Parietal lobe (tissue), 2 donors: ENCODE measurements around the genes SEMA3A and CDK14.

DNA sequence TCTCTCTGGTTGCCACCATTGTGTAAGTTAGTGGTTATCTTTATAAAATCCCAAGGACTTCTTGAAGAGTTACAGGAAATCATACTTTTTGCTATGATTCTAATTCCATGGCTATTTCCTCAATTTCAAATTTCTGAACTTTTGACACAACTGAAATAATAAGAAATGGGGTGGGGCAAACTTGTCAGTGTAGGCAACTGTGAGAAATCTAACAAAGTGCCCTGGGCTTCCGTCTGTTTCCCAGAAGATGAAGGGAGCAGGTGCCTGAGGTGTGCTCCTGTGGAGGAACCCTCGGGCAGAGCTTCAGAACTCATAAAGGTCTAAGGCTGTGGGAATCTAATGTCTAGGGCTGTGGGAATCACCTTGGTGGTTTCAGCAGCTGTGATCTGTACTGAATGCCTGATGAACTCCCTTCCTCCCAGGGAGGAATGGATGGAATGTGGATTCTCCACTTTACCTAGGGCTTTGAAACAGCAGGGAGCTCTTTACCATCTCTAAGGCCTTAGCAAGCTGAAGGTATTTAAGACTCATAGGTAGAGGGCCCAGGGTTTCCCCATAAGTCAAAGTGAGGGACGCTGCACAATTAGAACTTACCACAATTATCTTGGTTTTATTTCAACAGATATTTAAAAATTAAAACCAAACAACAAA is 35.9 kb upstream of the SEMA3E start:
- RAMPAGE, long total RNA: no peak

DNA sequence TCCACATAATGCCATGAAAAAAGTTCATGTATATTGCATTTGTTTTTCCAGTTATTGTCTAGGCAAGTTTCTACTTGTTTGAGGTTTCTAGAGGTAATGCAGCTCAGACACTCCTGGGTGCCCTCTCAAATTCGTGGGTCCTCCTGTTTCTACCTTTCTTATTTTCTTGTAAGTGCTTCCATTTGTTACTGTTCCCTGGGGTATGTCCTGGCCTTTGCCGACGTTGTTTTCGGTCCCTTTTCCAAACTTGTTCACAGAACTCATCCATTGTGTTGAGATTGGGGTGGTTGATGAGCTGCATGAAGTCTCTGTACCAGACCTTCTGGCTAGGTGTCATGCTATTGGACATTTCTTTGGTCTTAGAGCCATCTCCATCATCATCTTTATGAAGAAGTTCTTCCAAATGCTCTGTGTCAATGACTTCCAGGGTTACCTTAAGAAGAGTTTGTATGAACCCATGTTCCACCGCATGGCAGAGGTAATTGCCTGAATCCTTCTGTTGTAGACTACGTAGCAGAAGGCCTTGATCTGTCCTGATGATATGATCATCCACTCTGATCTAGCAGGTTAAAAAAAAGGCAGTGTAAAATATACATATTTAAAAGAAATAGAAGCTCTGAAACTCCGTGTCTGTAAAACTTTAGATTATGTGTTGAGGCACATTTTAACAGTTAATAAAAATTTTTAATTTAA is 233.2 kb downstream of the SEMA3A start:
- RAMPAGE, long total RNA: no peak

- RAMPAGE, long total RNA: no peak
Measured at GRCh38 chr7:83987940-83988283, 206.7 kb downstream of the SEMA3A start.

DNA sequence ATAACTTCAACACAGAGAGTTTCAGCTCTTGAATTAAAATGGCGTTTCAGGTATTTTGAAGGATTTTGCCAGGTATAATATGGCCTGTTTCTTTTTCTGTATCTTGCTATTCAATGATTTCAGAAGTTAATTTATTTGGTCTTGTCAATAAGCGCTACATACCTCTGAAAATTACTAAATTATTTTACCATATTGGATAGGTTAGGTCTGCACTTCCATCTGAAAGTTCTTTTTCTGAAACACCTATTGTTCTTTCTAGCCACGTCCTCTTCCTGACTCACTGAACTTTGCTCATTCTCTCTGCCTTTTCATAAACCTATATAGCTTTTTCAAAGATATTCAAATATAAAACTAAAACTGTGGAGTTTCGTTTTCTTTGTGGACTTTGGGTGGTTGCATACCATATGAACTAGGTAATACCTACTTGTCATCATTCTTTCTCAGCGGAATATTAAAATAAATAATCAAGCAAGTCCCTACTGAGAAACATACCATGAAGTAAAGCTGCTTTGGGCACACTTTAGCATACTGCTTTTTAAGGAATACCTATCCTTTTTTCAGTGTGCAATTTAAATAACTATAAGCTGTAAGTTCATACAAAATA is 136.0 kb downstream of the SEMA3A start:
- RAMPAGE, long total RNA: no peak

GRCh38 chr7:84149969-84151106 is 44.3 kb downstream of the SEMA3A start:
- RAMPAGE, long total RNA: no peak

DNA sequence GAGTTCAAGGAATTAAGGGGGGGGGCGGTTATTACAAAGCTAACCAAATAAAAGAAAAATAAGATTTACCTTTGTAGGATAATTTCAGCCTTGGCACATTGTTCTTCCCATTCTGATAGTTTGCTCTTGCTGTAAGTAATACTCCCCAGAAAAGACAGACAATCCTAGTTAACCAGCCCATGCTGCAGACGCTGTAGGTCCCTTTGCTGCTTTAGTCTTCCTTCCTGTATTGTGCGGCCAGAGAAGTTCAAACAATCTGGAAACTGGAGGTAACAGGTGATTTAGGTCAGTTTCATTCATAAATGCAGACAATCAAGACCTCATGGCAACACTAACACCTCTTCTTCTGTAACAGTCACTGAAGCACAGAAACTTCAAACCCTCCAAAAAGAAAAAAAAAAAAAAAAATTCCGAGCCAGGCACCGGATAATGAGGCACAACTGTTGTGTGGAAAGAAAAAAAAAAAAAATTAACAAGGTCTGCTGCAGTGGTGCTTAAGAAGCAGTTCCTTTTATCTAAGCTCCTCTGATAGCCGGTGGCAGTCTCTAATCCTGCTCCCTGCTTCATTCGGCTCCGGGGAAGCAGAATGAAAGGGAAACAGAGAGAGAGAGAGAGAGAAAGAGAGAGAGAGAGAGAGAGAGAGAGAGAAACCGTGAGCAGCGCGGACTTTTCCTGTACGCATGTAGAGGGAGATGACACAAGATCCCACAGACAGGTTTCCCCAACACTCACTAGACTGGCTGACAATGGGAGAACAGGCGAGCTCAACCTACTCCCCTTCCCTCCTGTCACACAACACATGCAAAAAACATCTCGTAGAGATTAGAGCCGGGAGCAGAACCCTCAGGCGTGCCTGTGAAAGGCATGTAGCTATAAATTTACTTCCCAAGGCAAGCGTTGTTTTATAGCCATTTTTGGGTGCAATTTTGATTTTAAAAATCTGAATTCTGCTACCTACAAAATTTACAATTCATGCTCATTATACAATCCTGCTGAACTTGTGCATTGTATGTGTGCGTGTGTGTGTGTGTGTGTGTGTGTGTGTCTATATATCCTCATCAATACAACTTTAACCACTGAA is at the start of gene SEMA3A:
Gene SEMA3A, minus strand, starts transcription at position 384 of the 1,081 bp plus-strand sequence.
- RAMPAGE, long total RNA: no peak

- RAMPAGE, long total RNA: no peak
Measured at GRCh38 chr7:84582751-84583041, 388.1 kb upstream of the SEMA3A start.

DNA sequence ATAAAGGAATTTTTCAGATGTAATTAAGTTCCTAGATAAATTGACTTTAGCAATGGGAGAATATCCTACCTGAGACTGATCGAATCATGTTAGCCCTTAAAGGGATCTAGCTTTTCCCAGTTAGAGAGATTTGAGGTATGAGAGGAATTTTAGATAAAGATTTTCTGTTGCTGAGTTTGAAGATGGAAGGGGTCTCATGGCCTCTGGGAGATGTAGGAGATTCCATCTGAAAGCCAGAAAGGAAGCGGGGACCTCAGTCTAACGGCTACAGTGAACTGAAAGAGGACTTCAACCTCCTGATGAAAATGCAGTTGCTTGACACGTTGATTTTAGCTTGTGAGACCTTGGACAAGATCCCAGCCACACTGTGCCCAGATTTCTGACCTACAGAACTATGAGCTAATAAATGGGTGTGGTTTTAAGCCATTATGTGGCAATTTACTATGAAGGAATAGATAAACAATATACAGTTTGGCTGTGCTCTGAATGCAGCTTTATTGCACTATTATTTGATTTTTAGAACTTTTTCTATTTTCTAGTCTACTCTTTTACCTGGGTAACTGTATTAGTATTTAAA is 342.3 kb upstream of the SEMA3D start:
- RAMPAGE, long total RNA: no peak

GRCh38 chr7:86654274-86654606 is 10.5 kb downstream of the GRM3 start:
- RAMPAGE, long total RNA: no peak

DNA sequence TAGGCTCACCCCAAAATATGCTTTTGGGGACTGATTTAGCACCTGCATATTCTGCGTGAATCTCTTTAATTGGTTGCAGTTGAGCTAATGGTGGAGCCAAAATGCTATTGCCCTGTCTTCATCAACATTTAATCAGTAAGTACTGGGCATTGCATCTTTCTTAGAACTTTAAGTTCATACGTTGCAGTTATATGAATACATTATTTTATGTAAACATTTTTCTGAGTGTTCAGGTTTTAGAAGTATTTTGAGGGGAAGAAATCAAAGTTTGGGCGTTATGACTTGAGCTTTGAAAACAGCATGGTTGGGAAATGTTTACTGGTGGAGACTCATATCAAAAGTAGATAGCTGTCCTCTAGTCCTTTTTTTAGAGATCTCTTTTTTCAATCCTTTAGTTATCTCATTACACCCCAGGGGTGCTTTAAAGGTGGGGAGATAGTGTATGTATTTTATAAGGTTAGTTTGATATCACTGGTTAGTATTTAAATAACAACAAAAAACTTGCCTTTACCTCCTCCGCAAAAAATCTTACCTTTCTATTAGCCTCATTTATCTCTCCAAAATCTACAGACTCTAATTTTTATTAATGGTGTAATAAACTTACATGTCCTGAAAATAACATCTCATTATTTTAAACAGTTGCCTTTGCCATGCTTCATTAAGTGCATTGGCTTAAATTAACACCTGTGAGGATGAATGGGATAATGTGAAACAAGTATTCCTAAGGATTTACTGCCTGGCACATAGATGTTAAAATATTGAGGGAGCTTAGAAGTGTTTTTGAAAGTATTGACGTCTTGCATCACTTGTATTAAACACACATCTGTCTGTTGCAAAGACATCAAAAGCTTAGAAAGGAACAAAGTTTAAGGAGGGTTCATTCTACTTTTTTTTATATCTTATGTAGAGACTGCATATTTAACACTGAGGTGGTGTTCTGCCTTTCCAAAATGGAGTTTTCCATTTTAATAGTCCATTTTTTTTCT is 2.4 kb downstream of the DMTF1 start:
- RAMPAGE, long total RNA: no peak

DNA sequence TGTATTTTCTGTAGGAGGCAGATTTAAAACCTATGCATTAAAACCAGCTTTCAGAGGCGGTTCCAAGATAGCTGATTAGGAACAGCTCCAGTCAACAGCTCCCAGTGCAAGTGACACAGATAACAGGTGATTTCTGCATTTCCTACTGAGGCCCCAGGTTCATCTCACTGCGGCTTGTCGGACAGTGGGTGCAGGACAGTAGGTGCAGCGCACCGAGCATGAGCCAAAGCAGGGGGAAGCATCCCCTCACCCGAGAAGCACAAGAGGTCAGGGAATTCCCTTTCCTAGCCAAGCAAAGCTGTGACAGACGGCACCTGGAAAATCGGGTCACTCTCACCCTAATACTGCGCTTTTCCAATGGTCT is 10.7 kb downstream of the ABCB4 start:
- RAMPAGE, long total RNA: no peak

- RAMPAGE, long total RNA: no peak
Measured at GRCh38 chr7:87465202-87465663, 10.2 kb downstream of the ABCB4 start.

DNA sequence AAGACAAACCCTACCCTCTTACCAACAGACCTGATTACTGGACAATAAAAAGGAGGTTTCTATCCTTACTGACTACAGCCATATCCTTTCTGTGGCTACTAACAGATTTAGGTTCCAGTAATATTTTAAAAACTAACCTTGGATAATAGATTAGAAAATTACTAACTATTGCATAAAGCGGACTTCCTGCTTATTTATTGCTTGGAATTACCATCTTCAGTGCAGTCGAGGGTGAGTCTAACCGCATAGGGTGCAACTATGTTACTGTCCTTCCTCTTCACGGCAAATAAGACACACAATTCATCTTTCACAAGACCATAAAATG is 2.2 kb downstream of the SLC25A40 start:
- RAMPAGE, long total RNA: no peak

DNA sequence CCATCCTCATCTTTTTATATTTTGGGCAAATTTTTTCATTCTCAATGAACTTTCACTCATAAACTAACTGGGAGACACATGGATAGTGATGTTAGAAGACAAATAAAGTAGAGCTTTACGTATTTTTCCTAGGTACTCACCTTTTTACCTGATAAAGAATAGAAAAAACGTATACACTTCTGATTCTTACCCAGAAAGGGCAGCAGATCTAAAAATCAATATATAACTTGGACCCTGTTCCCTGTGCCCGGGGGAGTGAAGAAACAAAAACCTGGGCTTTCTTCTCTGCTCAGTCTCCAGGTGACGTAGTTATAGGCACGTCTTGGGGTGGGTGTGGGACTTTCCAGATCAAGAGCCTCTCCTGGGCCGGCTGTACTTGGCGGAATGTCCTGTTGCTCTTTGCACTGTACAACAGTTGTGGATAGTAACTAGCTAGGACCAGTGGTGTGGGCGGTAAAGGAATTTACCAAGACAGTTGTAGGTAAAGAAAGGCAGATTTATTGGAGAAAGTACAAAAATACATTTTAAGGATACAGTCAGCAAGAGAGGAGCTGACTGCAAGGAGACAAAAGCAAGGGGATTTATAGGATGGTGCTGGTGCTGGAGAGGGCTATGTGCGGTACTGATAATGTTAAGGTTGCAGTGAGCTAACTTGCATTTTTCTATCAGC is 40.4 kb upstream of the STEAP4 start:
- RAMPAGE, long total RNA: no peak

DNA sequence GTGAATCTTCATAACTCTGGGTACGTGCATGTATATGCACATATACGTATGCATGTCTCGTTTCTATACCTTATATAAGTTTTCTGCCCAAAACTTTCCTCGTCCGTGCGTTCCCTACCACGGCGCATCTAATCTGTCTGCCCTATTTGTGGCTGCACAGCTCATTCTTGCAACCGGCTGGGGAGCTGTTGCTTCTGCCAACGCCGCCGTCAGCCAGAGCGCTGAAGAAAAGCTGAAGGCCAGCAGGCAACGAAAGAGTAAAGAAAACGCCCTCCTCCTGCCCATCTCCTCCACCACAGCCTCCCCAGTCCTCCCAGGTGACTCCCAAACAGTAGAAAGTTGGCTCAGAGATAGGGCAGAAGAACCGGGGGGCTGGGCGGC is 700 bp upstream of the ZNF804B start:
- RAMPAGE, long total RNA: no peak

DNA sequence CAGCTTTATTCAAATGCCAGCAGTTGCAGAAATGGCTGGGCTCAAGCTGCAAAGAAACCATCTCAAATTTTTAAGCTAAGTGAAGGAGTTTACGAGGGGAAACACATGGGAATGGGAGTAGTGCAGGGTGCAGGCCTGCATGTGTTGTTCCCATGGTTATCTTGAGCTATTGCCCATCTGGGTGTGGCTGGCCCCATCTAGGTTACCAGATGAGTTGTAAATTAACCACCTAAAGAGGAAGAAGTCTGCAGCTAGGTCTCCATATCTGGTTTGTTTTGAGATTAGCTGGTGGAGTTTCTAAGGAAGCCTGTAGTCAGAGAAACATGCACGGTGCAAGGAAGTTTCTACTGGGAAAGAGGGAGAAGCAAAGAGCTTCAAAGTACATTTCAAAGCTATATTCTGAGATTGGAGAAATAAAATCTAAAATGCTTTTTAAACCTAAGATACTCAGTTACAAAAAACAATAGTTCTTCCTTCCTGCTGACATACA is 23.2 kb upstream of the STEAP2 start:
- RAMPAGE, long total RNA: no peak

- RAMPAGE, long total RNA: no peak
Measured at GRCh38 chr7:90212690-90212922, 1.1 kb downstream of the STEAP2 start.

- RAMPAGE, long total RNA: no peak
Measured at GRCh38 chr7:90595519-90596734, at the start of gene CDK14. CDK14 (plus strand) TSS chr7:90596321.

GRCh38 chr7:90709117-90710233 is 113.4 kb downstream of the CDK14 start:
- RAMPAGE, long total RNA: no peak

DNA sequence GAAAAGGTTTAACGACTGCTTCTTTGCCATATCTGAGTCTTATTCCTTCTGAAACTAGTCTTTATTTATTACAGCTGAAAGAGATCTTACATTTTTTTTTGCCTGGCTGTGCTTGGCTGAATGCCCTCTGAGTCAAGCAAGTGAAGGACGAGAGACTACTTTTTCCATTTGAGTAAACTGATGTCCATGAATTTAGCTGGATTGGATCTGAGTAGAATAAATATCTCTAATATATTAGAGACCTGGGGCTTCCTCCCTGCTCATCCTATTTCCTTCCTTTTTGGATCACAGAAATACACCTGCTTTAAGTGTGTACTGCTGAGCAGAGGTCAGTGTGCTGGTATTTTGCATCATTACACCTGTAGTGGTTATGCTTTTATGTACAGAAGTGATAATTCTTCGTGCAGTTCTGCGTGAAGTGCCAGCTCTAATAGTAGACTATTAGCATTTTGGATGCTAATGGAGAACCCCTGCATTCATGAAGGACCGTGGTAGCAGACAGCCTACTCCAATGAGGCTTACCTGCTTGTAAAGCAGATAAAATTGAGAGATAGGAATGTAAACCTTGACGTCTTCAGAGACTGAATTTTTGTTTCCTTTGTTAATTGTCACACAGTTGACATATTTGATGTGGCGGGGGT is 114.2 kb downstream of the CDK14 start:
- RAMPAGE, long total RNA: no peak